Metanephros (tissue), 2 donors: ENCODE measurements around the genes DR1 and FNBP1L.

DNA sequence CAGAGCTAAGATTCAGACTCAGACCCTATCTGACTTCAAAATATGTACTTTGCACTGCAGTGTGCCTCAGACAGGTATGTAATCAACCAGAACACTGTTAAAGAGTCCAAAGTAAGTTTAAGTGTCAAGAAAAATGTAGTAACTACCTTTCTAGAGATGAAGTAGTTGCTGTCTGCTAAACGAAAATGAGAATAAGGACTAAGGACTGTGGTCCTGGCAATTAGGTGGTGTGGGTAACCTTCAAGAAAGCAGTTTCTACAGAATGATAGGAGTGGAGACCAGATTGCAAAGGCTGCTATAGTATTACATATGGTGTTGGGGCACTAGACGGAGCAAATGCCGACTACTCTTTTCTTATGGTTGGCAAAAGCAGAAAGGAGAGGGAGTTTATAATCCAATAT, 61.2 kb downstream of the RPAP2 start:
- RAMPAGE, long total RNA: no peak

- RAMPAGE, long total RNA: no peak
Observed at GRCh38 chr1:92482882-92483465, 3.8 kb downstream of the GFI1 start.

DNA sequence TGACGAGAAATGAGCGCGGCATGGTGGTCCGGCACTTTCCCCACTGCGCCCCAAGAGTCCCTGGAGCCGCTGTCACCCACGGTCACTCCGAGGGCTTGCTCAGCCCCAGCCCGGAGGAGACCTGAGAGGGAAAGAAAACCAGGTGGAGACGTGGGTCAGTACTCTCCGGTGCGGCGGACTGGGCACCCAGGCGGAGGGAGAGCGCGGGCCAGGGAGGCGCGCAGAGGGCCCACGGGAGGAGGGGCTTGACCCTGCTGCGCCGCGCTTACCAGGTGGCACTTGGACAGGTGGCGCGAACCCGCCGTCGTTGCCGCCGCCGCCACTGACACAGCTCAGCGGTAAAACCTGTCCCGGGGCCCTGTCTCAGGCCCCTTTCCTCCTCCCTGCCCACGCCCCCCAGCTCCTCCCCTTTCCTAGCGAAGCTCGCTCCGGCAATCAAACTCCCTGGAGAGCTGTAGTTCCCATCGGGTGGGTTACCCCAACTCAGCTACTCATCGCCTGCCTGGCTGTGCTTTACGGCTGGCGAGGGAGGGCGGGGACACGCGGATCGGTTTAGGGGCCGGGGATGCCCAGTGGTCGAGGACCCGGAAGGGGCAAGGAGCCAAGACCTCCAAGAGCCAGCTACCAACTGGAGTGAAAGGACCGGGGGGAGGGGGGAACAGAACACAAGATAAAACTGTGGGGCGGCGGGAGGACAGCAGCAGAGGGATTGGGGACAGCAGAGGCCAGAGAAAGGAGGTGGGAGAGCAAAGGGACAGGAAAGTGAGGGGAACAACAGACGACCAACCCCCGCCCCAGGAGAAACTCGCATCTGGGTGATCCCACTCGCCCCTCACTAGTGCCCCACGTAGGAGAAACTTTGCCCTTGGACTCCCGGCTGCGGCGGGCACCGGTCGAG, 3.0 kb downstream of the GFI1 start:
- RAMPAGE, long total RNA: no peak

DNA sequence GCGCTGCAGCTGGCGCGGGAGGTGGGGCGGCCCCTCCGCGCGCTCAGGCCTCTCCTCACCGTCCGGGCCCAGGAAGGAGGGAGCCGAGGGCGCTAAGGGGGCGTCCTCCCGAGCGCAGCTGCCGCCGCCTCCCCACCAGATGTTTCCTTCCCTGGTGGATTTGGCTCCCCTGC, 1.2 kb downstream of the GFI1 start:
- RAMPAGE, long total RNA: no peak

DNA sequence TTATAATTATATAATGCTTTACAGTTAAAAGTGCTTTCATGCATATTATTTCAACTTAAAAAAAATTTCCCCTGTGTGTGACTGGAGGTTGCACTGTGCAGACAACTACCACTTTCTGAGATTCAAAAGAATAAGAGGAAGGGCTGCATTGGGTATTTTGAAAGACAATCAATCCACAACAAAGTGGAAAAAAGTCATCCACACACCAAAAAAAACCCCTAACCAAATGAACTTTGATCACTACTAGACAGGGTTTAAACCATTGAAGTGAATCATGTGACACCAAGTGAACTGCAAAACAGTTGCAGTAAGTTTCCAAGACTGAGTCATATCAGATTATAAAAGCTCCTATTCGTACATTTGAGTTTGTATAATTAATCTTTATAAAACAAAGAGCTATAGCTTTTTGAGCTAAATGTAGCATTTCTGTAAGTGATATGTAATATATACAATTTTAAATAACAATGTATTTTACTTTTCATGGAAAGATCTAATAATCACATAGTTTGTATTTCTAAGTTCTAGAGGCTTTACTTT, 50.3 kb upstream of the GFI1 start:
- RAMPAGE, long total RNA: no peak

- RAMPAGE, long total RNA: no peak
Observed at GRCh38 chr1:92588385-92589166, 101.9 kb upstream of the GFI1 start.

- RAMPAGE, long total RNA: no peak
Observed at GRCh38 chr1:92697596-92698176, 87.2 kb downstream of the EVI5 start.

DNA sequence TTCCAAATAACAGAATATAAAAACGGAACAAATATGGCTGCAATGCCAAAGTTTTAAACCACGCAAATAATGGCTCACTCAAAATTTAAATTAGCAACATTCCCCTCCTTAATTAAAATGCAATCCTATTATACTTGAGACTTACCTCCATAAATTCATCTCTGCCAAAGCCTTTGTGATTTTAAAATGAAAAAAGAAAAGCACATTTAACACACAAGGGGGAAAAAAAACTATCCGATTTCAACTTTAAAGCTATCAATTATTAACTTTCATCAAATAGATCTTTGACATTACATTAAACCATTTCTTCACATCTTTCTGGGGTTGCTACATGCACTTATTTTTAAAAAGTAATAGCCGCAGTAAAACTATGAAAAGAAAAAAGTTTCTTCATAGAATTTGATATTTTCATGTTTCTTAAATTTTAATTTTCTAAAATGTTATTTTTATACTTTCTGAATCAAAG, 71.0 kb downstream of the EVI5 start:
- RAMPAGE, long total RNA: no peak

DNA sequence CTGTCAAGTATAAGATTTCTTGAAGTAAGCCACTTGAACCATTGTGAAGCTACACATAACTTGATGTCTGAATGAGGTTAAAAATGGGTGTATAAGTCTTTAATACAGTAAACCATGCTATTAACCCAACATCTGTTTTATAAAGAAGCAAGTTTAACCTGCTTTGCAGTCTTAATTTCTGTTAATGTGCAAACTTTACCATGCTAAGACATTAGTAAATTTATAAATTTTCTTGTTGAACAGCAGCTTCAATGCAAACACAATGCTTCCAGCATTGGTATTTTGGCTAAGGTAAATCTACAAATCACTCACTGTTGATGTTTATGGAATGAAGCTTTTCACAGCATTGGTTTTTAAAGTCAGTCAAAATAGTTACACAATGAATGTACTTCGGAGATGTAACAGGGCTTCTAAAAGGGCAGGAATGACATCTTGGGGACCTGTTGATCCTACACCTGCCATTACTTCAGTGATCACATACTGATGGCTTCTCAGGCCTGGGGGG, 11.0 kb downstream of the RPL5 start:
- RAMPAGE, long total RNA: no peak

GRCh38 chr1:92964823-92965427, 3.7 kb upstream of the DIPK1A start:
- RAMPAGE, long total RNA: no peak

DNA sequence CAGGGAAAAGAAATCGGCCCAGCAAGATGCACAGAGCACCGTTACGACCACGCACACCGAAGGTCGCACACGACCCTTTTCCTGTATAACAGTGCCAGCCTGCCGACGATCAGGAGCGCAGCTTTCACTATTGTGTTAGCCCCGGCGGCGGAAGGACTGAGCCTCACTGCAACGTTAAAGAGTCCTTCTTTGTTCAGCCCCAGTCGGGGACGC, 214 bp upstream of the MTF2 start:
- RAMPAGE, long total RNA: no peak

- RAMPAGE, long total RNA: no peak
Observed at GRCh38 chr1:93080231-93080462, 1.1 kb downstream of the MTF2 start.

GRCh38 chr1:93277468-93277667, 68.3 kb upstream of the DR1 start:
- RAMPAGE, long total RNA: no peak

DNA sequence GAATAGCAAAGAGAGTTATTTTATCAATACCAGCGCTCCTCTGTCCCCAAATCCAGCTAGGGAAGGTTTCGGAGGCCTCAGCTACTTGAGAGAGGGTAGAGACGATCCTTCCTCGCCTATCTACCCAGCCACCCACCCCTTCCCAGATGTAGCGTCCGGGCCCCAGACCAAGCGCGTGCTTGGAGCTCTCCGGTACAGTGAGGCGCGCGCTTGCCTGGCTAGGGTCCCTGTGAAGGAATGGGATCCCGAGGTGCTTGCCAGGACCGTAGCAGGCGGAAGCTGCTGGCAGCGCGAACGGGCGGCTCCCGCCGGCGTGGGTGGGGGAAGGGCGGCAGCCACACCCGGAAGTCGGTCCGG, 219 bp upstream of the DR1 start:
- RAMPAGE, long total RNA: no peak

GRCh38 chr1:93345867-93346807, at the start of gene DR1:
Gene DR1, plus strand, starts transcription at chr1:93345907.
- RAMPAGE, long total RNA: no peak

DNA sequence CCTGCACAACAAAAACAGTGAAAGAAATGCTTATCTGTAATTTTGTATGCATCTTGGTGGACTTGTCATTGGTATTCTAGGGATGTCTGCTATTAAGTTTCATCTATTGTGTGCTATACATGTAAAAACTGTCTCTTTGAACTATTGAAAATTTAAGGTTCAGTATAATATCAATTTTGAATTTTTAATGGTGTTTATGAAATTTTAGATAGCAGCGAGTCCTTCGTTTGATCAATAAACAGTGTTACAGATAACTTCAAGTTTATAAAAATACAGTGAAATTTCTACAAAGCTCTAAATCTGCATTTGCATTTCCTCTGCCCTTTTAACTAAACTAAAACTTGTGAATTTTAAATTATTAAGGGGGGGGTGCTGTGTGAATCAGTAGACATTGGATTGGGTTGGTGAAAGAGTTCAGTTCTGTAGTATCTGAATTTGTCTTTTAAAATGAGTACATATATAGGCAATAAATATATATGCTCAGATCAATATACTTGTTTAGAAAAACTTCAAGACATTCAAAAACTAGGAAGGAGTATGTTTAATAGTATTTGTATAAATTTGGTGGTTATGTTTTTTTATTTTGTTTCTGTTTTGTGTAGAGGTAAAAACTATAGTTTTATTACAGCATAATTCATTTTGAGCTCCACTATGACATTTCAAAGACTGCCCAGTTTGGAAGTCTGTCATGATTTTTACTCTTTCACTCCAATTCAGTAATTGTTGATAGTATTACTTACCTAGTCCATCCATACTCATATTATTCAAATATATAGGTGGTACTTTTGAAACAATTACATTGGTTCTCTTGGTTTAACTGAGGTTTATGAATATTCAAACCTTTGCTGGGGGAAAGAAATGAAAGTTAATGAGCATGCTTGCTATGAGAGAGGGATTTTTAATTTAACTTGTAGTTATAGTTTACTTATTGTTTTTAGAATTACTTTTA, 15.2 kb downstream of the DR1 start:
- RAMPAGE, long total RNA: no peak

DNA sequence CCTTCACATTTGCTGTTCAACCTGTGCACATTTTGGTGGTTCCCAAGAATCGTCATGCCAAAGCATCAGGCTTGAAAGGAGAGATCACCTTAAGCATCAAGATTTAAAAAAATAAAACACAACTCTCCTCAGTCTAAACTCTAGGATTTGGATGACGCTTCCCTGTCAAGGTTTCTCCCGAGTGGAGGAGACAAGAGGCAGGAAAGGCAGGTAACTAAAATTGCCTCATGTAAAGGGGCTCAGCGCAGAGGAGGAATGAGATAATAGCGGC, 446 bp upstream of the FNBP1L start:
- RAMPAGE, long total RNA: no peak

DNA sequence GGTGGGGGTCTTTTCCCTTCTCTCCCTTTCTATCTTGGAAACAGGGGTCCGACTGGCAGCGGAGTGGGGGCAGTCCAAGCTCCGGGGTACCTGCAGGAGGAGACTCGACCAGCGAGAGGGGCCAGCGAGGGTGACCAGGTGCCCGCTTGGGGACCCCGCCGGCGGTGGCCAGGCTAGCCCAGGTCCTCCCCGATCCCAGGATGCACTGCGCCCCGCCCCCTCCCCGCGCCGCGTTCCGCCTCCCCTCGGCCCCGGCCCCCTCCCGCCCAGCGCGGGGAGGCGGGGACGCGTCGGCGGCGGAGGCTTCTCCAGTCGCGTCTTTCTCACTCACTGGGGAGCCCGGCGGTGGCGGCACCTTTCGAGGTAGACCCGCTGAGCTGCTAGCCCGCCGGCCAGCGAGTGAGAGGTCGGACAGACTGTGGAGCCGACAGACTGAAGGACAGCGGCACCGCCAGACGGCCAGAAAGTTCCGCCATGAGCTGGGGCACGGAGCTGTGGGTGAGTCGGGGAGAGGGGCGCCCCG, at the start of gene FNBP1L:
TSS of gene FNBP1L (plus strand) at position 311 of the 523 bp plus-strand sequence.
- RAMPAGE, long total RNA: no peak

- RAMPAGE, long total RNA: no peak
Observed at GRCh38 chr1:93473605-93474204, 25.8 kb downstream of the FNBP1L start.

GRCh38 chr1:93510313-93511013, 62.5 kb downstream of the FNBP1L start:
- RAMPAGE, long total RNA: no peak